ENCODE results near the genes YJEFN3, CILP2, LPAR2, ZNF506, ZNF626, ZNF98, ZNF723 and ZNF730.

- CAGE, long polyA plus RNA, result no peak
- RRBS, result no CpG with 5 or more reads among the region's 6 CpGs
Measured at GRCh38 chr19:19525399-19525864, 3.3 kb upstream of the YJEFN3 start.

DNA sequence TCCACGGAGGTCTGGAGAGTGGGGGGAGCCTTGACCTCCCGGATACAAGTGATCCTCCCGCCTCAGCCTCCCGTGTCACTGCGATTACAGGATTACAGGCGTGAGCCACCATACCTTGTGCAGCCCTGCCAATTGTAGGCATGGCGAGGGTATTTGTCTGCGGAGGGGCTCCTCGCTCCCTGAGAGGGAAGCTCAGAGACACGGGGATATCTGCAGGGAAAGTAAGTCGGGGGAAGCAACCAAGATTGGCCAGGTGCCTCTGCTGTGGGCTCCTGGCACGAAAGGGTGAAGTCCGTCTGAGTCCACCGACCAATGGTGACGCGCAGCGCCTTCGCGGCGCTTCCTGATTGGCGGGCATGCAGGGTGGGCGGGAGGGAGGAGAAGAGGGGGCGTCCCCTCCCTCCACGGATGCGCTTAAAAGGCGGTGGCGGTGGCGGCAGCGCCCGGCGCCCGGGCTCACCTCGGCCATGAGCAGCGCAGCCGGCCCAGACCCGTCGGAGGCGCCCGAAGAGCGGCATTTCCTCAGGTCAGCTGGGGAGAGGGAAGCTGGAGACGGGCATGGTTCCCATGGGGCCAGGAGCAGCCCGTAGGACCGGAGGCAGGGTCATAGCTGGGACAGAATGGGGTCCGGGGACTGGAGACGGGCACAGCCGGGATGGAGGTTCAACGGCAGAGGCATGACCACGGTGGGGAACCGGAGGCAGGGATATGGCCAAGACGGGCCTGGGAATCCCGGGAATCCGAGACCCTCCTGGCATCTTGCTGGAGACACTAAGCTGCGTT is at the start of gene YJEFN3:
Gene YJEFN3, plus strand, starts transcription at position 446 of the 783 bp plus-strand sequence.
- CAGE, long polyA plus RNA, result no peak
- RRBS, result 25% methylated on average over 14 of the region's 53 CpGs

GRCh38 chr19:19537623-19538544 is at the start of gene CILP2:
Gene CILP2, plus strand, starts transcription at chr19:19538265.
- CAGE, long polyA plus RNA, result no peak
- RRBS, result 5% methylated on average over 6 of the region's 57 CpGs

GRCh38 chr19:19613567-19614018 is 4.9 kb downstream of the PBX4 start:
- CAGE, long polyA plus RNA, result no peak
- RRBS, result no CpG with 5 or more reads among the region's 4 CpGs

DNA sequence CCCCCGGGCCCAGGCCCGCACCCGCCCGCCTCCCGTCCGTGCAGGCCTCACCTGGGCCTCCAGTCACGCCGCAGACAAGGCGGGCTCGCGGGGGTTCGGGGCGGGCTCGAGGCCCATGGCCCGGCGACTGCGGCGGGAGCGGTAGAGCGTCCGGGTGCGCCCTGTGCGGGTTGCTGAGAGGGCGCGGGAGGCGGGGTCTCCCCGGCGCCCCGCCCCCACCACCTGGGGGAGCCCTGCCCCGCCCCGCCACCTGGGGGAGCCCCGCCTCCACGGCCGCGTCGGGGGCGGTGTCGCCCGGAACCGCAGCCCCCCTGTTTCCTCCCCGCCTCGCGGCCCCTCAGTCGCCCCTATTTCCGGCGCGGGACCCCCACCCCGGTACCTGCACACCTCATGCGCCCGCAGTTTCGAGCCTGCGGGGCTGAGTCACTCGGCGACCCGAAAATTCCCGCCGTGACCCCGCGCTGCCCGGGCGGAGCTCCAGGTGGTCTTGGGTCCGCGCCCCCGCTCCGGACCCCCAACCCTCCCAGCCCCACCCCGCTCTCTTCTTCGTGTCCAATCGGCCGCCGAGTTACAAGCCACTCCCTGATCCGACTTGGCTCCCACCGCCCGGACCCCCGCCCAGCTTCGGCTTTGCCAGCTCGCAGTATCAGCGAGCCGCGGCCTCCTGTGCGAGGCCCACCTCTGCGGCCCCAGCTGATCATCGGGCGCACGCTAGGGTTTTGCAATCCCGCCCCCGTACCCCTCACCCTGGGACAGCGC is at the start of gene LPAR2:
Gene LPAR2, minus strand, starts transcription at position 180 of the 759 bp plus-strand sequence.
- CAGE, long polyA plus RNA, result no peak
- RRBS, result 2% methylated on average over 43 of the region's 87 CpGs

GRCh38 chr19:19649301-19649979 is 6.0 kb upstream of the GMIP start:
- CAGE, long polyA plus RNA, result no peak
- RRBS, result 94% methylated on average over 7 of the region's 27 CpGs

DNA sequence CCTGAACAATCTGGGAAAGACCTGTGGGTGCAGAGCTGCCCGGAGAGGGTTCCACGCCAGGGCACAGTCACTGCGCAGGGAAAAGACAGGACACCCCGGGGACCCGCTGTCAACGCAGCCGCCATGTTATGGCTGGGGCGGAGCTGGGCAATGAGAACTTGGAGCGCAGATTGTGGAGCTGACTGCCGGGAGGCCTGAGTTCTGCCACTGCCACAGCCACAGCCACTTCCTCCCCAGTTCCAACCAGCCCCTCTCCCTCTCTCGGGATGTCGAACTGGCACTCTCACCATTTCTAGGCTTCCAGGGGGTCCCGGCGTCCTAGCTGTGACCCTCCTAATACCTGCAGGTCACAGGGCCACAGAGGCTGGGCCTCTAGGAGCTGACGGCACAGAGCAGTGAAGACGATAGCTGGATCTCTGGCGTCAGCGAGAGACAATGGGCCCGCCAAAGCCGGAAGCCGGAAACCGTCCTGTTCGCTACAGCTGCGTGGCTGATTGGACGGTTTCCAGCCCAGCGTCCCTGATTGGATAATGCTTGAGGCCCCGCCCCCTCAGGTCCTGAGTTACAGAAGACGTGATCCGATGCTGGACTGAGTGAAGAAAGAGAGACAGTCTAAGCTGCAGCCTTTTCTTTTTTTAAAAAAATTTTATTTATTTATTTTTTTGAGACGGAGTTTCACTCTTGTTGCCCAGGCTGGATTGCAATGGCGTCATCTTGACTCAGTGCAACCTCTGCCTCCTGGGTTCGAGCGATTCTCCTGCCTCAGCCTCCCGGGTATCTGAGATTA is at the start of gene ZNF506:
Gene ZNF506, minus strand, starts transcription at position 437 of the 787 bp plus-strand sequence.
- CAGE, long polyA plus RNA, result start-site peak on the minus strand centred at position 407 of the sequence, 36 bp wide, 23 and 18 reads in 2 replicates
- RRBS, result 3% methylated on average over 4 of the region's 34 CpGs

DNA sequence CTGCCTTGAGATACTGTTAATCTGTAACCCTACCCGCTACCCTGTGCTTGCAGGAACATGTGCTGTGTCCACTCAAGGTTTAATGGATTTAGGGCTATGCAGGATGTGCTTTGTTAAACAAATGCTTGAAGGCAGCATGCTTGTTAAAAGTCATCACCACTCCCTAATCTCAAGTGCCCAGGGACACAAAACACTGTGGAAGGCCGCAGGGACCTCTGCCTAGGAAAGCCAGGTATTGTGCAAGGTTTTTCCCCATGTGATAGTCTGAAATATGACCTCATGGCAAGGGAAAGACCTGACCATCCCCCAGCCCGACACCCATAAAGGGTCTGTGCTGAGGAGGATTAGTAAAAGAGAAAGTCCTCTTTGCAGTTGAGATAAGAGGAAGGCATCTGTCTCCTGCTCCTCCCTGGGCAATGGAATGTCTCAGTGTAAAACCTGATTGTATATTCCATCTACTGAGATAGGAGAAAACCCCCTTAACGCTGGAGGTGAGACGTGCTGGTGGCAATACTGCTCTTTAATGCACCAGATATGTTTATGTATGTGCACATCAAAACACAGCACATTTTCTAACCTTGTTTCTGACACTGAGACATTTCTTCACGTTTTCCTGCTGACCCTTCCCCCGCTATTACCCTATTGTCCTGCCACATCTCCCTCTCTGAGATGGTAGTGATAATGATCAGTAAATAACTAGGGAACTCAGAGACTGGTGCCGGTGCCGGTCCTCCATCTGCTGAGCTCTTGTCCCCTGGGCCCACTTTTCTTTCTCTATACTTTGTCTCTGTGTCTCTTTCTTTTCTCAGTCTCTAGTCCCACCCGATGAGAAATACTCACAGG is 4.9 kb downstream of the ZNF90 start:
- CAGE, long polyA plus RNA, result no peak
- RRBS, result no CpG with 5 or more reads among the region's 10 CpGs

DNA sequence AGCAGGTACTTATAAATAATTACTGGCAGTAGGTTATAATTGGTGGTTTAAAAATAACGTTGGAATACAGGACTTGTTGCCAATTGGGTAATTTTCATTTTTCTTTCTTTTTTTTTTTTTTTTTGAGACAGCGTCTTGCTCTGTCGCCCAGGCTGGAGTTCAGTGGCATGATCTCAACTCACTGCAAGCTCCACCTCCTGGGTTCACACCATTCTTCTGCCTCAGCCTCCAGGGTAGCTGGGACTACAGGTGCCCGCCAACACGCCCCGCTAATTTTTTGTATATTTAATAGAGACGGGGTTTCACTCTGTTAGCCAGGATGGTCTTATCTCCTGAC is 93.7 kb downstream of the ZNF486 start:
- CAGE, long polyA plus RNA, result no peak
- RRBS, result no CpG with 5 or more reads among the region's 7 CpGs

GRCh38 chr19:20357876-20358442 is 190.9 kb downstream of the ZNF486 start:
- CAGE, long polyA plus RNA, result no peak
- RRBS, result no CpG with 5 or more reads among the region's 8 CpGs

GRCh38 chr19:20660931-20661957 is at the start of gene ZNF626:
Gene ZNF626, minus strand, starts transcription at chr19:20661571.
- CAGE, long polyA plus RNA, result no peak
- RRBS, result 5% methylated on average over 1 of the region's 34 CpGs

DNA sequence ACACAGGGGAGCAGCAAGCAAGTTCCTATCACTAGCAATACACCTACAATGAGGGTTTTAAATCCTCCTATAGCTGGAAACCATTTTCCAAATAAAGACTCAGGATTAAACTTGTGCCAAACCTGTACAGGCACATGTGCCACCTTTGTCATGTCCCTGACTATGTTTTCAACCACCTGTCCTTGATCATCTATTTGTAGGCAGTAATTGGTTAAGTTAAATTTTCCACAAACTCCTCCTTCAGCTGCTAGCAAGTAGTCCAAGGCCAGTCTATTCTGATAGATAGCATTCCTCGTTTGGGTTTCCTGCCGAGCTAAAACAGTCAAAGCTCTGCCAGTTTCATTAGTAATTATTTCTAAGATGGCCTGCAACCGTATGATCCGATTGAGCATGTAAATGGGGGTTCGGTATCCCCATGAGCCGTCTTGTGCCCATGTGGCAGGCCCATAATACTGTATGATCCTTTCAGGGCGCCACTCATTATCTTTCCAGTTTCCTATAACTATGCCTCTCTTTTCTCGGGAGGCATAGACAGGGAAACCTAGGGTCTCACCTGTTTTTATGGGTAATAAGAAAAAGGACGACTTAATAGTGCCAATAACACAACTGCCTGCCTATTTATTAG is 28.5 kb upstream of the ZNF66 start:
- CAGE, long polyA plus RNA, result no peak
- RRBS, result no CpG with 5 or more reads among the region's 9 CpGs

GRCh38 chr19:21083774-21084194 is 1.8 kb downstream of the ZNF714 start:
- CAGE, long polyA plus RNA, result no peak
- RRBS, result no CpG with 5 or more reads among the region's 2 CpGs

- CAGE, long polyA plus RNA, result no peak
- RRBS, result 4% methylated on average over 6 of the region's 25 CpGs
Measured at GRCh38 chr19:21328183-21329167, 735 bp downstream of the ZNF708 start.

- CAGE, long polyA plus RNA, result no peak
- RRBS, result no CpG with 5 or more reads among the region's 18 CpGs
Measured at GRCh38 chr19:22286628-22286955, 351 bp downstream of the ZNF729 start.

- CAGE, long polyA plus RNA, result no peak
- RRBS, result no CpG with 5 or more reads among the region's 17 CpGs
Measured at GRCh38 chr19:22422222-22422652, at the start of gene ZNF98. Gene ZNF98, minus strand, starts transcription at chr19:22422346.

- CAGE, long polyA plus RNA, result no peak
- RRBS, result 3% methylated on average over 2 of the region's 57 CpGs
Measured at GRCh38 chr19:22427582-22428547, 5.7 kb upstream of the ZNF98 start.

DNA sequence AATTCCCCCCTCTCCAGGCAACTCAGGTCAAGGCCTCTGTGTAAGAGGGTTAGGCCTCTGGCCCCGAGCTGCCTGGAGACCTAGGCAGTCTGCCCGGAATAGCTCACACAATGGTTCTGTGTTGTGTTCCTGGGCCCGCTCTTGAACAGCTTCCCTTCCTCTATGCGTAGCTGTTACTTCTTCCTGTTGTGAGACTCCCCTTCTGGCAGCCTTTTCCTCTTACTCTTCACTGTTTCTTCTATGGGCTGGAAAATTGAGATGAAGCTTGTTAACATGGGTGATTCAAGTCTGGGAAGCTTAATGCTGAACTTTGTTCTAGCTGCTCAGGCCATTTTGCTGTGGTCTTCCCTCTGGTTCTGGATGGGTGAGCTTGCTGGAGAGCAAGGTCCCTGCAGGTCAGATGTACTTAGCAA is 14.6 kb upstream of the ZNF492 start:
- CAGE, long polyA plus RNA, result no peak
- RRBS, result no CpG with 5 or more reads among the region's 4 CpGs

DNA sequence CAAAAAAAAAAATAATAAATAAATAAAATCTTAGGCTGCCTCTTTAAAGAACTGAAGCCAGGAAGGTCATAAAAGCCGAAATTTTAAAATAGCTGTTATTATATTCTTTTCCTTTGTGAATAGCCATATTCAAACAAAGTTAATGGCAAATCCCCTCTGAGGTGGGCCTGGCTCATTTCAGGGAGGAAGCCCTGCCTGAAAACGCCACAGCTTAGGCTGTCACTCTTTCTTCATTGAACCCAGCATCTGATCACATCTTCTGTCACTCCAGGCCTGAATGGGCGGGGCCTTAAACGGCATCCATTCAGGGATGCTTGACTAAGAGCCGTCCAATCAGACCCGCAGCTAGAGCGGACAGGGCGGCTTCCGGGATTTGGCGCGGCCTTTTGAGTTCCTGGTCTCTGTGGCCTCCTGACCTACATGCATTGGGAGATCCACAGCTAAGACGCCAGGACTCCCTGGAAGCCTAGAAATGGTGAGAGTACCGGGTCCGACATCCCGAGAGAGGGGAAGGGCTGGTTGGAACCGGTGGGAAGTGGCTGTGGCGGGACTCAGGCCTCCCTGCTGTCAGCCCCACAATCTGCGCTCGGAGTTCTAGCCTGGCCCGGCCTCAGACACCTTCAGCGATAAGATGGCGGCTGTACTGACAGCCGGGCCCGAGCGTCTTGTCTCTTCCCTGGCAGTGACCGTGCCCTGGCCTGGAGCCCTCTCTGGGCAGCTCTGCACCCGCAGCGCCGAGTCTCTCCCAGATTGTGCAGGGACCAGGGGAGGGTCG is at the start of gene ZNF723:
Gene ZNF723, plus strand, starts transcription at position 384 of the 775 bp plus-strand sequence.
- CAGE, long polyA plus RNA, result no peak
- RRBS, result 7% methylated on average over 8 of the region's 30 CpGs

DNA sequence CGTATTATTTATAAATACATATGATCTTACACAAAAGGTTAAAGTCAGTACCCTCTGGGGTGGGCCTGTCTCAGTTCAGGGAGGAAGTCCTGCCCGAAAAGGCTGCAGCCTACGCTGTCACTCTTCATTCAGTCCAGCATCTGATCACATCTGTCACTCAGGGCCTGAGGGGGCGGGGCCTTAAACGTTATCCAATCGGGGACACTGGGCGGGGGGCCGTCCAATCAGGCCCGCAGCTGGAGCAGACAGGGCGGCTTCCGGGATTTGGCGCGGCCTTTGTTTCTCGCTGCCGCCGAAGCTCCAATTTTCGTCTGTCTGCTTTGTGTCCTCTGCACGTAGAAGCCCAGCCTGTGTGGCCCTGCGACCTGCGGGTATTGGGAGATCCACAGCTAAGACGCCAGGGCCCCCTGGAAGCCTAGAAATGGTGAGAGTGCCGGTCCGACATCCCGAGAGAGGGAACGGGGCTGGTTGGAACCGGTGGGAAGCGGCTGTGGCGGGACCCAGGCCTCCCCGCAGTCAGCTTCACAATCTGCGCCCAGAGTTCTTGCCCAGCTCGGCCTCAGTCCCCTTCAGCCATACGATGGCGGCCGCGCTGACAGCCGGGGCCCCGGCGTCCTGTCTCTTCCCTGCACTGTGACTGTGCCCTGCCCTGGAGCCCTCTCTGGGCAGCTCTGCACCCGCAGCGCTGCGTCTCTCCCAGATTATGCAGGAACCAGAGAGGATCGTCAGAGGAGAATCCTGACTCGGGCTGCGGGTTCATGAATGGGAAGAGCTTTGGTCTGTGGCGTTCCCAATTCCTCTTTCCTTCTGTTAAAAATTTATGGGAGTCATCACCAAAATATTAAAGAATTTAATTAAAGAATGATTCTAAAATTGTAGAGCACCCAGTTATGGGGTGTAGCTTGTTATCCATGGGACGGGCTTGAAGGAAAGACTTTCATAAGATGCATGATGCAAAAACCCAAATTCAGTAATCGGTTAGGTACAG is at the start of gene ZNF730:
Gene ZNF730, plus strand, starts transcription at position 273 of the 988 bp plus-strand sequence.
- CAGE, long polyA plus RNA, result no peak
- RRBS, result no CpG with 5 or more reads among the region's 47 CpGs

Data from BJ (cell line).